Monocyte (primary cell): ENCODE data around the gene ZNF197.

DNA sequence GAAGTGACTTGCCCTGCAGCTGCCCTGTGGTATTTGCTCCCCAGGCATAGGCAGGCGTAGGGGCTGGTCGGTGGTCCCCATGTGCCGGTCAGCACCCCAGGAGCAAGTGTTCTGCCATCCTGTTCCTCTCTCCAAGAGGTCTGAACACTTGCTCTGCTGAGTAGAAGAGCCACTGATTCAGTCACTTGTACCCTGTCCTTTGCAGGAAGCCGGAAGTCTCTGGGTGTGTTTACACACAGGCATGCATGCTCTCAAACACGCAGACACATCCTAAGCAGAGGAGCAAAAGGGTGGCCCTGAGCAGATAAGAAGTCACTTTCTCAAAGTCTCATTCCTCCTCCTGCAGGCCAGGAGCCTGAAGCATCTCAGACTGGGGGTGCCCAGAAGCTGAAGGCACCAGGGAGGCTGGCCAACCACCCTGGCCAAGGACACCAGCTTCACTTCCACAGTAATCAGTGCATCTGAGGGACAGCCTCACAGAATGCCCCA lies 88.7 kb upstream of the POMGNT2 start:
- PRO-cap, 2 experiments: no peak in any of the 2 experiments

- PRO-cap, 2 experiments: no peak in any of the 2 experiments
Observed at GRCh38 chr3:43353846-43354116, 67.4 kb downstream of the SNRK start.

GRCh38 chr3:43354117-43354480 lies 67.8 kb downstream of the SNRK start:
- PRO-cap, 2 experiments: no peak in any of the 2 experiments

DNA sequence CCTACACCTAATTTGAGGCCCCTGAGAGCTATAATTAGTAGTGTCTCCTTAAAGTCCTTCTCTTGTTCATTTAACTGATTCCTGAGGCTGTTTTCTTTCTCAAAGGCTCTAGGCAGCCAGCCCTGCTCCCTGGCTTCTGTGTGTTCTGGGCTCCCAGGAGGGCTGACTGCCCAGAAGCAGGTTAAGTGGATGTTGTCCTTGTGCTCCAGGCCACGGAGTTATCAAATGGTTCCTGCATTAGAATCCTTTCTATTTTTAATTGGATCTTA lies 140.0 kb downstream of the SNRK start:
- PRO-cap, 2 experiments: no peak in any of the 2 experiments

DNA sequence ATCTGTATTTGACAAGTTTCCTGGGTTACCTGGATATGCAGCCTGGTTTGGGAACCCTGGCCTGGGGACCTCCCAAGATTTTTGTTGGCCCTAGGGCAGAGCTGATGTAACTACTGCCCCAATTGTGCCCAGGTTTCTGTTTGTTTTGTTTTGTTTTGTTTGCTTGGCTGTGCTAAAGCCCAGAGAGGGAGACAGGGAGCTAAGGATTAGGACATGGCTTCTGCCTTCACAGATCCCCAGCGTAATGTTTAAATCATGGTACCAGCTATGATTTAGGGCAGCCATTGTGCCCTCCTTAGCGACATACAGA lies 47.6 kb downstream of the ABHD5 start:
- PRO-cap, 2 experiments: no peak in any of the 2 experiments

GRCh38 chr3:43996215-43996614 lies 245.5 kb upstream of the TOPAZ1 start:
- PRO-cap, 2 experiments: no peak in any of the 2 experiments

- PRO-cap, 2 experiments: no peak in any of the 2 experiments
Observed at GRCh38 chr3:44412104-44413021, 65.1 kb downstream of the ZNF445 start.

GRCh38 chr3:44446759-44447036 lies 30.8 kb downstream of the ZNF445 start:
- PRO-cap, 2 experiments: no peak in any of the 2 experiments

- PRO-cap, 2 experiments: no peak in any of the 2 experiments
Observed at GRCh38 chr3:44447906-44448386, 29.5 kb downstream of the ZNF445 start.

DNA sequence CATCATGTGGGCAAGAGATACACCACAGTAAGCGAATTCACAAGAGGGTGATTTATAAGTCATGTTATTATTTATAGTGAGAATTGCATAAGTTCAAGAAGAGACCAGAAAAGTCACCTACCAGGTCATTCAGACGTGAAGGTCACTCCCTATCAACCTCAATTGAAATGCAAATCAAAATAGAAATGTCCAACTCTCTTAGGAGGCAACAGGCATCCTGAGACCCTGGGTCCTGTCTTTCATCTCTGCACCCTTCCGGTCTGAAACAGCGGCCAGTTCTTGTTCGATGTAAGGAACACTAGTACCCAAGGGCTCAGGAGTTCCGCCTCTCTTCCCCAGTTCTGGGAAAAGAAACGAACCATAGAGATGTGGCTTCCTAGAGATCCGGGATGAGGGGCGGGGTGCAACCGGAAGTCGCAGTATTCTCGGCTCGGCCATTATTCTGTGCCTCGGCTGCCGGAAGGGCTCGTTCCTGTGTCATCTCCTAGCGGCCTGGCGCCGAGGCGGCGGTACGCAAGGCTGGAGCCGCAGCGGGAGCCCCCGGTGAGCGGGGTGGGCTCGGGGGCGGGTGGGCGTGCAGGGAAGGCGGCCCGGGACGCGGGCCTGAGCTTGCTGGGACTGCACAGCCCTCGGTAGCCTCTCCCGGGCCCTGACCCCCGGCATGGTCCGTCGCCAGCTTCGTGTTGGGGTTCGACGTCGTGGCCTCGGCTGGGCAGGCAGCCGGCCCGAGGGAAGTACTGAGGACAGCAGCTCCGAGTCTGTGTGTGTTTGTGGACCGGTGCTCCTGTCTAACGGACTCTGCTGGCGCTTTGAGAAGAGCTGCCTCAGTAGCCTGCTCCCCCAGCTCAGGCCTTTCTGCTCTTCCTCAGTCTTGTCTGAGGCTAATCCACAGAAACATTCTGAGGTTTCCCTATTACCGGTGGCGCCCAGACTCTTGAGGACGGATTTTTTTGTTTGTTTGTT lies at the start of gene ZNF197:
ZNF197 (plus strand) TSS at position 436 of the 963 bp plus-strand sequence.
- PRO-cap, 2 experiments: no peak in any of the 2 experiments

GRCh38 chr3:44669900-44670208 lies 21.3 kb downstream of the ZNF35 start:
- PRO-cap, 2 experiments: no peak in any of the 2 experiments

DNA sequence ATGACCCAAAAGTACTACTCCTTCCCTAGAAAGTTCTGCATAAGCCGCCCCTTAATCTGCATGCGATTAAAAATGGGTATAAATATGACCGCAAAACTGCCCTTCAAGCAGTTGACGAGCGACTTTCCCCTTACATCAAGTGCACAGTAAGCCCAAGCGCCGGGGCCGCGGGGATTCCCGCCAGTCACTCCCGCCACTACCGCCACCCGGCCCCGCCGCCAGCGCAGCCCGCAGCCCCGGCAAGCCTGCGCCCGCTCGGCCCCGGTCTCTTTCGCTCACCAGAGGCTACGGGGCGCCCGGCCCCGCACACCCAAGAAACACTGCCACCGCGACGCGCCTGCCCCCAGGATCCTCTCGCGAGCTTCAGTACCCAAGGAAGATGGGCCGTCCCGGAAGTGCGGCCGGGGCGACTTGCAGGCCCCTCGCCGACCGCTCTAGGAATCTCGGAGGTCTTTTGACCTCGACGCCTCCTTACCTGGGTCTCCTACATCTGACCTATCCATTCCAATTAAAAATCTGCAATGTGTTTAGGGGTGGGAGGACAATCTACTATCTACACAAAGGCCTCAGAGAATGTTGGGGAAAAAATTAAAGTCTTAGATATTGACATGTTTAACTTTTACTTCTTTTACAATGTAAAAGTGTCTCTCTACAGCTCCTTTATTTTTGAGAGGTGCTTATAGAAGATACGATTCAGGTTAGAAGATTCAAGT lies 27.0 kb upstream of the ZNF502 start:
- PRO-cap, 2 experiments: no peak in any of the 2 experiments

DNA sequence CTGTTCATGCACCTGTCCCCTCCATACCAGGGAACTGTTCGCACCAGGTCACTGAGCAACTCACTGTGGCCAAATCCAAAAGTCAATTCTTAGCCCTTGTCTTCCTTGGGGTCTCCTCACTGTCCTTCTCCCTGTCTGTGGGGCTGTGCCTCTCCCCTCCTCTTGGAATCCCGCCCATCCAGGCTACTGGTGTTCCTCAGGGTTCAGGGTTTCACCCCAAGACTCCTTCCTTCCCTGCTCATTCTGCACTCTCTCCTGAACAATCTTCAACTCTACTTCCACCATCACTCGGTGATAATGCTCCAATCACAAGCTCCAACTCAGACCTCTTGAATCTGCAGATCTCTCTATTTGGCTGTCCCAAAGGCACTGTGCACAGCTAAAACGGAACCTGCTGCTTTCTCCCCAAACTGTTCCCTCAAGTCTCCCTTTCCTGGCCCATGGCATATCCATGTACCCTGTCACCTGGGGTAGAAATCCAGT lies 24.2 kb downstream of the ZDHHC3 start:
- PRO-cap, 2 experiments: peak in 2 of 2 experiments; most common minus-strand start position 327 of the sequence (in 2)

GRCh38 chr3:45092665-45093338 lies 53.4 kb downstream of the CDCP1 start:
- PRO-cap, 2 experiments: no peak in any of the 2 experiments

DNA sequence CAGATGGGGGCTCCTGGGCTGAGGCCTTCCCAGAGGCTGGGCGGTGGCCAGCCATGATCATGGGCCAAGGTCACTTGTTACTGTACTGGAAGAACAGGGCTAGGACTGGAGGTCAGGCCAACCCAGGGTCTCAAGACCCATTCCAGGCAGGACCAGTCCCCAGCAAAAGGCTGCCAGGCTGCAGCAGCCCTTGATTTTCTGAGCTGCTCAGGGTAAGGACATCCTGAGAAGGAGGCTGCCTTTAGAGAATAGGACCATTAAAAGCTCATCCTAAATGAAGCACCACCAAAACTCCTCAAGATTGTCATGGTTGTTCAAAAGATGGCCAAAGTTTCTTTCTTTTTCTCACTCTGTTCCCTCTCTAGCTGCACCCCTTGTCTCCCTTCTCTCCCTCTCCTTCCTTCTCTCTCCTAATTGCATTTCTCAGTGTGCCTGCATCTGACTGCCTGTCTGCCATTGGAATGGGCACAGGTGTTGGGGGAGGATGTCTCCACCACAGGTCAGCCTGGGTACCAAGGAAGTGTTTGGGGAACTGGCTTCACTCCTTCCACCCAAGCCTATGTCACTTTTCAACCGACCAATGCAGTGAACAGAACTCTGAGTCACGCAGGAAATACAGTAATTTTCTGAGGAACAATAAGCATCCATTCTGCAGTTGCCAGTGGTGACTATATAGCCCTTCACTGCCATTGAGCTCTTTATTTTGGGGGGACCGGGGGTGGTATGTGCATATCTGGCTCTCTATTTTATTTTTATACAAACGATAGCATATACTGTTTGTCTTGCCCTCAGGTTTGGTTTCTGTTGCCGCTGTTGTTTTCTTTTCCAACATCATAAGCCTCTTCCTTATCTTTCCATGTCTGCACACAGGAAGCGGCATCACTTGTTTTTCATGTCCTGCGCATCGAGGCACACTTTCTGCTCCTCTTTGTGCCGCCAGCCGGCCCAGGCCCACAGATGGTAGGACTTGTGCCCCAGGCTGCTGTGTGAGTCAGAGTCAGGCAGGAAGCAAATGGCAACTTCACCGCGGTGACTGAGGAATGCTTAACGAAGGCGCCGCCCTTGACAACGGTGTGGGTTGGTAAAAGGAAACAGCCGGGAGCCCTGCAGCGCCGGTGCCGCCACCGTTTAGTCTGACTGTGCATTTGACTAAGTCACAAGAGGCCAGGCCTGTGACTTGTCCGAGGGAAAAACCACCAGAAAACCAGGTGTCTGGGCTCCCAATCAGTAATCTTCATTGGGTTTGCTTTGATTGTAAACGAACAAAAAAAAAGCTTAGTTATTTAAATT lies 20.9 kb upstream of the CDCP1 start:
- PRO-cap, 2 experiments: peak in 2 of 2 experiments; most common plus-strand start position 647 of the sequence (in 2); most common minus-strand start position 1,013 of the sequence (in 2)

DNA sequence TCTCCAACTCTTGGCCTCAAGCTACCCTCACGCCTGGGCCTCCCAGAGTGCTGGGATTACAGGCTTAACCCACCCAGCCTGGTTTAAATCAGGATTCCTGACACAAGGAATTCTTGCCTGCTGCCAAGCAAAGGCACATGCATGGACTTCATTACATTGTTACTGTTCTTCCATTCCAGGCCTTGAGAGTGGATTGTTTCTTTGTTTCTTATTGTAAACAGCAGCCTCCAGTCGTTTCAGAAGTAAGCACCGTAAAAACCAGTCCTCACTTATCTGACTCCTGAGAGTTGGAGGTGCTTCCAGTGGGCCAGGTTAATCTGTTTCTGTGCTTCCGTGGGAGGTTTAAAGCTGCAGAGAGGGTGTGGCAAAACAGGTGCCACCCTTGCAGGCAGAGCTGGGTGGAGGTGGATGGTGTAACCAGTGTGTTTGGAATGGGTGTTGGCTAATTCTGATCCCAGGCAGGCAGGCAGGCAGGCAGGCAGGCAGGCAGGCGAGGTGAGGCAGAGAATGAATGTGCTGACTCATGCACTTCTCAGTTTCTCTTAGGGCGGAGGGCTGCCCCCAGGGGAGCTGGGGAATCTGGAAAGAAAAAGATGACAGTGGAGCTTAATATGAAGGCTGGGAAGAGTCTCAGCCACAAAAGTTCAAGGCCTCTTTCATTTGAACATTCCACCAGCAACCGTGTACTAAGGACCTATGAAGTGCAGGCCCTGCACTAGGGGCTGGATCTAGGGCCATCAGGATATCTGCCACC lies 37.0 kb upstream of the CDCP1 start:
- PRO-cap, 2 experiments: no peak in any of the 2 experiments

- PRO-cap, 2 experiments: peak in 2 of 2 experiments; most common plus-strand start chr3:45596643 (in 2)
Observed at GRCh38 chr3:45596216-45596758, 1.7 kb downstream of the LIMD1 start.

DNA sequence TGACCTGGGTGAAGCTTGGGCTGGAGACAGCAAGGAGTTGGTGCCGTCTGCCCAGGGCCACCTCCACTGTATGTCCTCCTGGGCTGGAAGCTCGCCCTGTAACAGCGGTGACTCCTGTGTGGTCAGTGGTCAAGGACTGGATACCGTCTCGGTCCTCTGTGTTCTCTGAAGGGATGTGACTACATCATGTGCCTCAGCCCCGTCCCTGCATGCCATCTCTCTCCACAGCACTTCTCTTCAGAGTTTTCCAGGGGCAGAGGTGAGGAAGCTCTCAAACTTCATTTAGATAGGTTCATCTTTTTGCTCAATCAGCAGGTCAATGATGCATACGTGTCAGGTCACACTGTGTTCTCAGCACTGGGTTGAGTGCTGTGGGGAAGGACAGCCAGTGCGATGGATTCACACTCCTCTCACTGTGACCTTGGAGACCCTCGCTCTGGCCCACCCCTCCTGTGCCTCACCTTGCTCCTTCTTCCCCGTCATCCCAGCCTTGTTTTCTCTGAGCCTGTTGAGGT lies 9.6 kb downstream of the LIMD1 start:
- PRO-cap, 2 experiments: no peak in any of the 2 experiments

DNA sequence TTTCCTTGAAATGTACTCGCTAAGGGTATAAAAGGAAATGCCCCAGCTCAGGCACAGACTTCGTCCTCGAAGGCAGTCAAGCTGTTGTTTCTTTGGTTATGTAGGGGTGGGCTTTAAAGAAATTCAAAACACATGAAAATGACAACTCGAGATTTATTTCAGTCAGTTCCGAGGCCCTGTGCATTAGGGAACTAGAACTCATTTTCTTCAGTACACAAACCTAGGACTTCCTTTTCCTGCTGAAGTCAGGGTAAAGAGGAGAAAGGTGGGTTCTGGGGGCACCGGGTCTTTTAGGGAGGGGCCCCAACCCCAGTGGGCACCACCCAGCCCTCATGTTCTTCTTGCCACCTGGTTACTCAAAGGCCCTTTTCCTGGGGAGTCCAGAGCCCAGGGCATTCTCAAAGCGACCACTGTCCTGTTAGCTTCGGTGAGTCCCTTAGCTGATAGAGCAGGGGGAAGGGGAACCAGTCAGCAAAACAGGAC lies 7.7 kb downstream of the CCR9 start:
- PRO-cap, 2 experiments: no peak in any of the 2 experiments

- PRO-cap, 2 experiments: no peak in any of the 2 experiments
Observed at GRCh38 chr3:45915179-45916413, 27.7 kb upstream of the CXCR6 start.